Left colon (tissue), 1 donor: ENCODE data around the gene FOXP1.

DNA sequence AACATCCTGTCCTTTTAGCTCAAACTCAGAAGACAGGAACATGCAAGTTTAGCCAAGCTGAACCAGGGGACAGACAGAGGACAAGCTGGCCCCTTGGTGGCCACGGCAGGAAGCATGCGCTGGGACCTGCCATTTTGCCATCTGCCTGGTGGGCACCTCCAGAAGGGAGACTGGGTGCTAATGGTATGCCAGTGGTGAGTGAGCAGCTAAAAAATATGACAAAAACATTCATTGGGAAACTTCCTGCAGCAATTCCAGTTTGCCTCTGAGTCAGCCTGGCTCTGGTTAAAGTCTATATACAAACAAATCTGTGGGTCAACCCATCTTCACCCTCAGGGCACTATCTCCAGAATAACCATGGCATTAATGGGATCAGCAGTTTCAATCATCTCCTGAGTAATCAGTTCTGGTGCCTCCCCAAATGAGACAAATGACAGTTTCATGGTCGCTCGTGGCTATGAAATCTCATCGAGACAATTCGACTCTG, 21.6 kb downstream of the FRMD4B start:
- PRO-cap: no peak

DNA sequence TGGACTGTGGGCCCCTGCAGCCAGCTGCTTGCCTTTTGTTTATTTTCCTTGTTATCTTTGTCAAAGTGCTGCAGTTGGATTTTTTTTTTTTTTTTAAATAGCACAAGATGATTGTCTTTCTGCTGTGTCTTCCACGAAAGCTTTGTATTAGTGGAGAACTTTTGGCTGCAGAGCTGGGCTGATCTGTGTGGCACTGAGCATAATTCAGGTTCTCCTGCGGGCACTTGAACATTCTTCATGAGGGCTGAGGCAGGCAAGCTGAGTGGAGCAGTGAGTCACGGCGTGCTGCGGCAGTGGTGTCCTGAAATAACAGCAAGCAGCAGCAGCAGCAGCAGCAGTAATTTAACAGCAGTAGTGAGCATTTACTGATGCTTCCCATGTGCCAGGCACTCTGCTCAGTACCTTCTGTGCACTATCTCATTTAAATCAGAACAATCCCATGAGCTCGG, 45.7 kb downstream of the MITF start:
- PRO-cap: no peak

DNA sequence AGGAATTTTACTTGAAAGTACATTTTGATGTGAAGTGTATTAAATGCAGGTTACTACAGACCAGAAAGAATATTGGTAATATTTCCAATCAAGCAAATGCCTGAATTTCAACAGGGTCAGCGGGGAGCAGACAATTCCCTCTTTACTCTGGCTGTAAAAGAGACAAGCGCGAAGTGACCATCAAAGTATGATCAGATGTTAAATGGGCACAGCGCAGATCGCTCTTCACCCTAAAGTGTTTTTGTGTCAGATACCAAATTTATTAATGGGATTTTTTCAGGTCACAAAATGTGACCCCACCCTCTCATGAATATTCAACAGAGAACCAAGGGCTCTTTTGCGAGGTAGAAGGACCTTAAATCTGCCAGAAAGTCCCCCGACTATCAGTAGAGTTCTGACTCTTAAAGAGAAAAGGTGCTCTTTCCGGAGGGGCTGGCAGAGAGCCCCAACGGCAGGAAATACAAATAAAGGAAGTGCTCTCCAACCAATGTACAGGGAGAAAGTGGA, 517.3 kb downstream of the FOXP1 start:
- PRO-cap: unidirectional peak, minus-strand start at position 237 of the sequence

GRCh38 chr3:71066690-71067491, 516.6 kb downstream of the FOXP1 start:
- PRO-cap: no peak

GRCh38 chr3:71087027-71088091, 496.2 kb downstream of the FOXP1 start:
- PRO-cap: no peak

GRCh38 chr3:71128822-71129457, 454.6 kb downstream of the FOXP1 start:
- PRO-cap: no peak

- PRO-cap: bidirectional peak, plus-strand start at chr3:71153157, minus-strand start at chr3:71153038
Observed at GRCh38 chr3:71152737-71153235, 430.7 kb downstream of the FOXP1 start.

DNA sequence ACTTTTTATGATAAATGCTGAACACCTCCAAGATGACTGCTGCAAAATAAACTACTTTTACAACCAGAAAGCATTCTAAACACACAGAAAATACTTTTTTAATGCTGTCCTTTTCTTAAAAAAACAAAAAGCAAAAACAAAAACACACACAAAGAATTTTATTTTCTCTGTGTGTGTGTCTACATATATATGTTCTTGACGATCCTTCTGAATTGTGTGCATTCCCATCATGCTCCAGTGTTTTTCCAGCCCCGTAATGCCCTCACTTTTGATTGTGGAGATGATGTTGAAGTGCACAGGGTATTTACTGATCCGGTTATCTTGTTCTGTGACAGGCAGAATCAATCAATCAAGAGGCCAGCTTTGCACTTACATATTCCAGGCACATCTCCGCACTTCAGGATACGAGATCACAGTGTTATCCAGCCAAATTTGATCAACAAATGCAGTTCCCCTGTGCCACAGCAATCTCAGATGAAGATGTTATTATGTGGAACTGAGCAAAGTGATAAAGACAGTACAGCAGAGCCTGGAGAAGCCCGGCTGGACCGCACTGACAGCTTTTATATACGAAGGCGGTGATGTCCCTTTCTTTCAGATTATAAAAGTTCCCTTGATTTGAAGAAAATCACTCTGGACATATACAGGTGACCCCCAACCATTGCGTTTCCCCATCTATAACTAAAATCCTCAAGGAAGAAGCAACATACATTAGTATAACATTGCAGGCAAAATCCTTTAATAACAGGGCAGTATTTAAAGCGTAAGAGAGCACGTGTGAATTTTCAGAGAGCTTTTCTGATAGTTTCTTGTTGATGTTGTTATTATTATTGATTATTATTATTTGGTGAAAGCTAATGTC, 416.6 kb downstream of the FOXP1 start:
- PRO-cap: no peak

GRCh38 chr3:71247060-71248043, 336.2 kb downstream of the FOXP1 start:
- PRO-cap: no peak

DNA sequence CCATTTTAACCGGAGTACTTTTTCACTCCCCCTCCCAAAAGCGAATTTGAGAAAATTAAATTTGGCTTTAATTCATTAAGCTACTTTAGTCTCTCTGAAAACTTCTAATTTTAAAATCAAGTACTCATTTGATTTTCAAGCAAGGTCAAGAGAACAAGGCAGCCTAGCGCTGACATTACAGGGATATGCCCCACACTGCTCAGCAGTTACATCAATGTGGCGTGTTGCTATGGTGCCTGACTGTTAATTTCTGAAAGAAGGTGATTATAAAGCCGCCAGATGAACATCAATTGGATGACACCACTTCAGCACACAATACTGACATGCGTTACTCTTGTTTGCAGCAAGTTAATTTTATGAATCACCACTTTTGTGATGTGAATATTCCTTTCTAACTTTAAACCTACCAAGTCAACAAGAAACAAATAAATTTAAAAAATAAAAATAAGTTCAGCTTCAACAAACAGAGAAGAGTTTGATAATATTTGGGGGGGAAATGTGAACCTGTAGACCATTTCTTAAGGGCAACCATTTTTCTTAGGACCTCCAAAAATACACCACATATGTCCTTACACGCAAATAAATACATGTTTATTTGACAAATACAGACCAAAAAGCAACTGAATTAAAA, 284.3 kb downstream of the FOXP1 start:
- PRO-cap: no peak

- PRO-cap: no peak
Observed at GRCh38 chr3:71319583-71320285, 263.8 kb downstream of the FOXP1 start.

- PRO-cap: unidirectional peak, minus-strand start at chr3:71421561
Observed at GRCh38 chr3:71421498-71421767, 162.1 kb downstream of the FOXP1 start.

GRCh38 chr3:71428787-71429818, 154.4 kb downstream of the FOXP1 start:
- PRO-cap: no peak

- PRO-cap: no peak
Observed at GRCh38 chr3:71482815-71483125, 100.8 kb downstream of the FOXP1 start.

GRCh38 chr3:71581258-71581484, 2.4 kb downstream of the FOXP1 start:
- PRO-cap: no peak

- PRO-cap: bidirectional peak, plus-strand start at chr3:71583370, minus-strand start at chr3:71583256; bidirectional peak, plus-strand start at chr3:71583799, minus-strand start at chr3:71583667
Observed at GRCh38 chr3:71583050-71583871, at the start of gene FOXP1. FOXP1 (minus strand) TSS chr3:71583728.

GRCh38 chr3:71694907-71695555, 30.2 kb downstream of the EIF4E3 start:
- PRO-cap: no peak

- PRO-cap: no peak
Observed at GRCh38 chr3:72124064-72124482, 339.1 kb upstream of the PROK2 start.

DNA sequence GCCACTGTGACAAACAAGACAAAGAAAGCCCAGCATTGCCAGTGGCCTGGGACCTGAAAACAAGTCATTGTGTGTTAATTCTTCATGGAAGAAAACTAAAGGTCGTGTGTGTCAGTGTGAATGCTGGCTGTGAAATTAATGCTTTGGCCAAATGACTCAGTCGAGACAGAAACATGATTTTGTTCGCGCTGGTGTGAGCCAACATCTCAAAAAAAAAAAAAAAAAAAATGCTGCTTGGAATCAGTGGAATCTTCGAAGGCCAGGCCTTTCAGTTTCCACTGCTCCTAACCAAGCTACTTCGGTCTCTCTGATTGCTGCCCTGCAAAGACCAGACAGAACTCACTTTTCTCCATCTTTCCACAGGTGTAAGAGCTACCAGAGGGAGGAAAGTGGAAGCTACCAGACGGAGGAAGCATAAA, 386.6 kb upstream of the PROK2 start:
- PRO-cap: no peak

DNA sequence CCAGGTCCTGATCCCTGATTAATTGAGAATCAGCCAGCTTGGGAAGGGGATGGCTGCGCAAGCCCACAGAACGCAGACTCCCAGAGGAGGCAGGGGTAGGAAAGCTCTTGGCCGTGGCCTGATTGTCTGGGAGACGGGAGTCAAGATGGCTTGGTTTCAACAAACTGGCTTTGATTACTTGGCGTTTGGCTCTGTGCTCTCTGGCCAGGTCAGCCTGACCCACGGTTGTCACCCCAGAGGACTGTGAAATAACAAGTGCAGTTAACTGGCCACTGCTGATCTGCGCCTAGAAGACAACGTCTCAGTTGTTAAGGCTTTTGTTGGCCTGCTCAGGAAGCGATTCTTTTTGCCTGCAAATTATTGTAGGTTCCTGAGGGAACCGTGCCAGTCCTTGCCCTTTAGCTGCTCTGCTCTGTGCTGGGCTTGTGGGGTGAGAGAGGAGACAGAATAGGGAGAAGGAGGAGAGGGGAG, 387.1 kb upstream of the PROK2 start:
- PRO-cap: no peak